ENCODE measurements around a stretch of chr15.

DNA sequence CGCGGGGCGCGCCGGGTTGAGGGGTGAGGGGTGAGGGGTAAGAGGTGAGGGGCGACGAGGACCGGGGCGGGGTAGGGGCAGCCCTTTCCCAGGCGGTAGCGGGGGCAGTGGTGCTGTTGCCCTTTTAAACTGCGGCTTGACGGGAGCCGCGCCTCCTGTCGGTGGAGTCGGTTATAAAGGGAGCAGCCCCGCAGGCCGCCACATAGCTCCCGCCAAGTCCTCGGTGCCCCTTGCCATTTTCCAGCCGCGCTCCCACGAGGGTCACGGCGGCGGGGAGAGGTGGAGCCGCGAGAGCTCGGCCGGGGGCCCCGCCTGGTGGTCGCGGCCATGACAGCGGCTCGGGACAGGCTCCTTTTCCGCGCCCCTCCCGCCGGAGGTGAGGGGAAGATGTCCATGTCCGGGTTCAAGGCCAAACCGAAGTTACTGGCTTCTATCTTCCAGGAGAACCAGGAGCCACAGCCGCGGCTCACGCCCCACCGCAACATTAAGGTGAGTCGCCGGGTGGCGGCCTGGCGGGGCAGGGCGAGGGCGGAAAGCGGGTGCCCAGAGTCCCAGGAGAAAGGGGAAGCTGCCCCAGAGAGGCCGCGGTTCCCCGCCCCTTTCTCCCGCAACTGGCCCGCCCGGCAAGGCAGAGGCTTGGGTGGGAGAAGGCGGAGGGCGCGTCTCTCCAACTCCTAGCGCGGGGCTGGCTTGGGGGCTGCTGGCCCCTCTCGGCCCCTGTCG, 20.8 kb downstream of the GOLGA8Q start:
- RRBS = no CpG with 5 or more reads among the region's 66 CpGs

DNA sequence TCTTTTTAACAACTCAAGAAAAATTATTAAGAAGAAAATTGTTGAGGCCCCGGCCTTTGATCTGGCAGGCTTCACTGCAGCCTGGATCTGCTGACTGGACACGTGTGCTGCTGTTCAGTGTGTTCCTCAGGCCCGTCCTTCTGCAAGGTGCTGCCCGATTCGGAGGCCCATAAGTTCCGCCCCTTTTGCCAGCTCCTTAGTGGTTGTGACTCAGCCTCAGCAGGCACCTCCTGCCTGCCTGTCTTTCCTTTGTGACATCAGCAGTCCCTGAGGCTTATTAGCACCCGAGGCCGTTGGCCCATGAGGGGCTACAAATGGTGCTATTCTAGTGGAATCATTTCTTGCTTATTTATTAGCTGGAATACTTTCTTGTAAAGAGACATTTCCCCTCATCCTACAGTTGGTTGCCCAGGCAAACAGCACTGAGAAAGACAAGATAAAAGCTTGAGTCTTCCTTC, 75.4 kb upstream of the FAN1 start:
- RRBS = no CpG with 5 or more reads among the region's 8 CpGs

- RRBS = no CpG with 5 or more reads among the region's 11 CpGs
These were observed 18.8 kb downstream of the FAN1 start for GRCh38 chr15:30922387-30923138.

DNA sequence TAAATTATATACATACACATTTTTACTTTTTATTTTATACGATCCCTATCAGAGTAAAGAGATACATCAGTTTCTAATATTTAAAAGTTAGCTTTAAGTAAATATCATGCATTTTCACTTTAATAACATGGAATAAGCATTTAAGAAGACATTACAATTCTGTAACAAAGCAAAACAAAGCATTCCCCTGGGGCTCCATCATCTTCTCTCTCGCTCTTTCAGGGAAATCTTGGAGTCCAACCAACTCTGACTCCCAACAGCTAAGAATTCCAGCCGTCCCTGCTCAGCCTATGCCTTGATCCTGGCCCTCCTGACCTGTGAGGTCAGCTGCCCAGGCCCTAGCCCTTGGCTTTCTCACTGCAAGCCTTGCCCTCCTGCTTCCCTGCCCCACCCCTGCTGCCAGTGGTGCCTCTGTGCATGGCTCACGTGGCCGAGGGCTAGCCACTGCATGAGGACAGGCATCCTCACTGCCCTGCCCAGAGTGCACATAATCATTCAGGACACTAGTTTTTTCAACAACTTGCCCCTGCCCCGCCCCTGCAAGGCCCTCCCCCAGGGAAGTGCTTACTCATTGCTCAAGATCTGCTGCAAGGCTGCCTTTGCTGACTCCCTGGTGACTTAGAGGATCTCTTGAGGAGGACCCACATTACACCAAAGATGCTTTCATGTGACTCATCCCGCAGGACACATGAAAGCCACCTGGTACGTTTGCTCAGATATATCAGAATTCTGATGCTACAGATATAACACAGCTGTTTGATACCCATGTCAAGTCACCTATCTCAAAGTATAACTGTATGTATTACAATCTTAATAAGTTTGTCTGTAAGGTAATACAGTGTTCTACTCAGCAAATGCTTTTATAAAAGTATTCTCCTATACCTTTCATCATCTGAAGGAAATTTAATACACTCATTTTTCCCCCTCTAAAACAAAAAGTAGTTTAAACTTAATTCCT, 37.5 kb downstream of the MTMR10 start:
- RRBS = no CpG with 5 or more reads among the region's 8 CpGs

DNA sequence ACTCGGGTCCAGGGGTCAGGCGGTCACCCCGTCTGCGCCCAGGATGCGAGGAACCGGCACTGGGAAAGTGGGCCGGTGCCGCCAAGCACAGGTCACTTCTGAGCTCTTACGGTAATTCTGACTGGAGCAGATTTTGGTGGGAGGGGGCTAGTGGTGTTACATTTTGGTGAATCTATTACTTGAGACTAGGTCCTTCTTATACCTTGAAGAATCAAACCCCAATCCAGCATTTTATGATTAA, 623 bp upstream of the MTMR10 start:
- RRBS = no CpG with 5 or more reads among the region's 9 CpGs

GRCh38 chr15:31147954-31148980, 46.7 kb upstream of the TRPM1 start:
- RRBS = no CpG with 5 or more reads among the region's 13 CpGs

DNA sequence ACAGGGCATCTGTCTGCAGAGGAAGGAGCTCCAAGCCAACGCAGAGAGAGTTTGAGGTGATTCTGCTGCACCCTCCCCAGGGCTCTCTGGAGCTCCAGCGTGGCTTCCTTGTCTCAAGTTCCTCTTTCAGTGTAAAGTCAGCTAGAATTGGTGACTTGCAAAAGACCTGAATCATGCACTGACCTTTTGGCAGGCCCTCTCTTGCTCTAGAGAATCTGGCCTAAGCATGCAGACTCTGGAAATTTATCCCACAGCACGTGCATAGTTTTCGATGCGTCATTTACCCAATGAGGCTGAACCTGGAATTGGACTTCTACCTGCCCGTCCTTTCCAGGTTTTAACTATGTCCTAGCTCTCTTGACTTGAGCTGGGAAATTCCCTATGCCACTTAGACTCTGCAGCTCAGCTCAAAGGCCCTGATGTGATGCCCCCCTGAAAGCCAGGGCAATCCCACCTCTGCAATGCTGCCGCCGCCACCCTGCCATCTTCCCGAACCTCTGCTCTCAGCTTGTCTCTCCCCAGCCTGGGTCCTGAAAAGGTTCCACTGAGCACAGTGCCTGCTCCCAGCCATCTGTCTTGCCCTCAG, 63.3 kb upstream of the KLF13 start:
- RRBS = no CpG with 5 or more reads among the region's 9 CpGs

DNA sequence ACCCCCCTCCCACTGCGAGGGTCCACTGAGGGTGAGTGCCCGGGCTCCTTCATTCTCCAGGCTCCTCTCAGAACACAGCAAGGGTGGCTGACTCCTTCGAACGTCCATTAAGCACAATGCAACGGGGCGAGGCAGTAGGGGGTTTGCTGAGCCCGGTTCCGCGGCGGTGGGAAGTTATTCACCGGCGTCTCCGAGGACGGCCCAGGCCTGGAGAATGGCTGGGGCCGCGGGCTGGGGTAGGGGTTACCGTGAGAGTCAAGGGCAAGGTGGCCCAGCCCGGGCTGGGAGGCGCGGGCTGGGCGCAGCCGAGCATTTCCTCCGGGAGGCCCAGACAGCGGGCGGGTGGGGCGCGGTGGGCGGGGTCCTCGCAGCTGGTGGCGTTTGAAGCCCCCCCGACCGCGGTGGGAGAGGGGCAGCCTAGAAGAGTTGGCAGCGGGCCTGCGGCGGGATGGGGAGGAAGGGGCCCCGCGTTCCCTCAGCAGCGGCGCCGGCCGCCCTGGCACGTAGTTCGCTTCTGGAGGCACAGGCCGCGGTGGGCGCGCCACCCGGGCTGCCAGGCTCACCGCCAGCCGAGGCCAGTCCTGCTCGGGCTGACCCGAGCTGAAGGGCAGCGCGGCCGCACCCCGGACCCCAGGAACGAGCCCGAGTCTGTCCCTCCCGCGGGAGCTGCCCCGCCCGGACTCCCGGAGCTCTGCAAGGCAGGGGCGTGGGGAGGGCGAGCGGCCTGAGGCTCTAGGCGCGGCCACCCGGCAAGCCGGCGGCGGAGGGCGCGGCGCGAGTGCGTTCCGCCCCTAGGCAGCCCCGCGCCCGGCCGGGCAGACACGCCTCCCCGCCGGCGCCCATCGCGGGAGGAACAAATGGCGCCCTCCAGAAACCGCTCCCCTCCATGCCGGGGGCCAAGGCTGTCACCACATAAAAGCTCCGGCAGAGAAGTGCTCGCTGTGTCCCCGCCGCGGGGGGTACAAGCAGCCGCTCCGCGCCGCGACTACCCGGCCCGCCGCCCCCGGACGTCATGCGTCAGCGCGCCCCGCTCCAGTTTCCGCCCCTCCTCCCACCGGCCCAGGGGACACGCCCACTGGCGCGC, 829 bp upstream of the KLF13 start:
- RRBS = 2% methylated on average over 82 of the region's 116 CpGs

DNA sequence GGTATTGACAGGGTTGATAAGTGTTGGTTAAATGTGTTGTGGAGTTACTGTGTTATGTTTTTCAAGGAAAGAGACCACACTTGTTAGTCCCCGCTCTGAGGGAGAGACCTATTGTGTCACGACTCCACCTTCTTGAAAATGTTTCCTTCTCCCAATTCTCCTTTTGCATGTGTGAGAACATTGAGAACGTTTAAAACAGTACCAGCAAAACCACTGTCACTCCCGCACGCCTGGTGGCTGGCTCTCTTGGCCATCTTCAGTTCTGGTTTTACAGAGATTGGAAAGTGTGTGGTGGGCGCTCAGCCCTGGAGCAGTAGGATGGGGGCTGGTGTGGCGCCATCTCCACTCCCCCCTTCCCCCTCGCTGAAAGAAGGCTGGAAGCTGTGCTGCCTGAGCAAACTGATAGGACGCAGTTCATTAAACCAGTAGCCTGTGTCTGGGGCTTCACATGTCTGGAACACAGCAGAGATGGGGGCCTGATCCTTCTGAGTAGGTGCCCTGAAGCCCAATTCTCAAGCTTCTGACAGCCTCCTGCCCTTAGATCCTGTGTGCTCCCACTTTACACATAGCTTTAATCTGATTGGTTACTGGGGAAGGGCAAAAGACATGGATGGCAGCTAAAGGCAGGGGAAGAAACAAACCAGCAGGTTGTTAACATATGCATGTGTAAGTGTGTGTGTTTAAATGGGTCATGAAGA, 5.7 kb downstream of the KLF13 start:
- RRBS = no CpG with 5 or more reads among the region's 9 CpGs

- RRBS = no CpG with 5 or more reads among the region's 5 CpGs
These were observed 7.2 kb downstream of the KLF13 start for GRCh38 chr15:31333801-31334276.

GRCh38 chr15:31339546-31340450, 13.2 kb downstream of the KLF13 start:
- RRBS = no CpG with 5 or more reads among the region's 15 CpGs

GRCh38 chr15:31344107-31344686, 17.6 kb downstream of the KLF13 start:
- RRBS = no CpG with 5 or more reads among the region's 6 CpGs

DNA sequence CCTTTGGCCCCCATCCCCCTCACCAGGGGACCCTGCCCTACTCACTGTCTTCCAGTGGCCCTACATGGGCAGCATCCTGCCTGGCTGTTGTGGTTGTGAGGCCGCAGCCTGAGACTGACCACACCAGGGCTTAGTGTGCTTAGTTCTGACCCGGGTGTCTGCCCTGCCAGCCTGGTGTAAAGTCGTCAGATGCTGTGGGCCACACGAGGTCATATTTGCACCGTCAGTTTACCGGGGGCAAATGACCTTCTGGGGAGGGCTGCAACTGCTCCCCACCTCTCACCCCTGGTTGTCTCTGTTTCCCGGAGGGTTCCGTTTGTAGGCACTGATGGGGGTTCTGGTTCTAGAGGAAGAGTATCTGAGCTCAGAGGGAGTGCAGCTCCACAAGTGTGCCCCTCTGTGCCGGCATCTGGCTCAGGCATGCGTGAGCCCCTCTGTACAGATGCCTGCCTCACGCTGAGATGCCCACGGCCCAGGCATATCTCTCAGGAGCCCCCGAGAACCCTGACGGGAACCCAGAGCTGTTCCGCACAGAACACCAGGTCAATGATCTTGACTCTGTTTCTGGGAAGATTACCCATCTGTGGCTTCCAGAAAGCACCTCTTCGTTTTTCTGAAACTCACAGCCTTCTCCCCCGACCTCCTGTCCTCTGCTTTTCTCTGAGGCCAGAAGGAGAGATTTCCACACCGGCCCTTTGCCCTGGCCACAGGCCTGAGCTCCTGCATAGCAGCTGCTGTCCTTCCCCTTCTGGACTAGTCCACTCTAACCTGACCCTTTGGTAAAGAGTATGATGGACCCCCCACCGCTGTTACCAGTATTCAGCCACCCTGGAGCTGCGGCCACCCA, 19.2 kb downstream of the KLF13 start:
- RRBS = 83% methylated on average over 8 of the region's 20 CpGs

DNA sequence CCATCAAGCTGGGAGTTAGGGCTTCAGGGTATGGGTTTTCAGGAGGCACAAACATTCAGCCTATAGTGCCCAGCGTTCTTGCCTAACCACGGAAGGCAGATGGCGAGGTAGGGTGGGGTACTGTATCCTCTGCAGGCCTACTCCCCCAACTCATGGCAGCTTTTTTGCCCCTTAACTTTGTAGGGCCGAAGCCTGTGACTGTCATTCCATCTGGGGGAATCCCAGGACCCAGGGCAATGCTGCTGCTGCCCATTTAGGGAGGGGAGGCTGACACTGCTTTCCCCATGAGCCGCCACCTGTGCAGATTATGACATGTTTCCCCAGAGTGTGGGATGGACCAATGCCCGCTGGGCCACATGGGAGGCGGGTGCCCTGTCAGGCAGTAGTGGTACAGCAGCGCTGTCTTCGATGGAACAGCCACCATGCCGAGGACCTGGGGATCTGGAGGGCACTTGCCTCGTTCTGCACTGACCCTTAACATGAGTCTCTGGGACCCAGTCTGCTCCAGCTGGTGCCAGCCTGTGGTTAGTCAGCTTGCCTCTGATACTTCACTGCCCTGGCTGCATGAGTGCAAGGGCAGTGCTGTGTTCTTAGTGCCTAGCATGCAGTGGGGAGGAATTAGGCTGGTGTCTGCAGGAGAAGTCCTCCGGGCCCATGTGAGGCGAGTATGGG, 22.5 kb downstream of the KLF13 start:
- RRBS = no CpG with 5 or more reads among the region's 13 CpGs

GRCh38 chr15:31351254-31351775, 24.7 kb downstream of the KLF13 start:
- RRBS = no CpG with 5 or more reads among the region's 10 CpGs

GRCh38 chr15:31371884-31372416, 45.3 kb downstream of the KLF13 start:
- RRBS = 92% methylated on average over 12 of the region's 41 CpGs

DNA sequence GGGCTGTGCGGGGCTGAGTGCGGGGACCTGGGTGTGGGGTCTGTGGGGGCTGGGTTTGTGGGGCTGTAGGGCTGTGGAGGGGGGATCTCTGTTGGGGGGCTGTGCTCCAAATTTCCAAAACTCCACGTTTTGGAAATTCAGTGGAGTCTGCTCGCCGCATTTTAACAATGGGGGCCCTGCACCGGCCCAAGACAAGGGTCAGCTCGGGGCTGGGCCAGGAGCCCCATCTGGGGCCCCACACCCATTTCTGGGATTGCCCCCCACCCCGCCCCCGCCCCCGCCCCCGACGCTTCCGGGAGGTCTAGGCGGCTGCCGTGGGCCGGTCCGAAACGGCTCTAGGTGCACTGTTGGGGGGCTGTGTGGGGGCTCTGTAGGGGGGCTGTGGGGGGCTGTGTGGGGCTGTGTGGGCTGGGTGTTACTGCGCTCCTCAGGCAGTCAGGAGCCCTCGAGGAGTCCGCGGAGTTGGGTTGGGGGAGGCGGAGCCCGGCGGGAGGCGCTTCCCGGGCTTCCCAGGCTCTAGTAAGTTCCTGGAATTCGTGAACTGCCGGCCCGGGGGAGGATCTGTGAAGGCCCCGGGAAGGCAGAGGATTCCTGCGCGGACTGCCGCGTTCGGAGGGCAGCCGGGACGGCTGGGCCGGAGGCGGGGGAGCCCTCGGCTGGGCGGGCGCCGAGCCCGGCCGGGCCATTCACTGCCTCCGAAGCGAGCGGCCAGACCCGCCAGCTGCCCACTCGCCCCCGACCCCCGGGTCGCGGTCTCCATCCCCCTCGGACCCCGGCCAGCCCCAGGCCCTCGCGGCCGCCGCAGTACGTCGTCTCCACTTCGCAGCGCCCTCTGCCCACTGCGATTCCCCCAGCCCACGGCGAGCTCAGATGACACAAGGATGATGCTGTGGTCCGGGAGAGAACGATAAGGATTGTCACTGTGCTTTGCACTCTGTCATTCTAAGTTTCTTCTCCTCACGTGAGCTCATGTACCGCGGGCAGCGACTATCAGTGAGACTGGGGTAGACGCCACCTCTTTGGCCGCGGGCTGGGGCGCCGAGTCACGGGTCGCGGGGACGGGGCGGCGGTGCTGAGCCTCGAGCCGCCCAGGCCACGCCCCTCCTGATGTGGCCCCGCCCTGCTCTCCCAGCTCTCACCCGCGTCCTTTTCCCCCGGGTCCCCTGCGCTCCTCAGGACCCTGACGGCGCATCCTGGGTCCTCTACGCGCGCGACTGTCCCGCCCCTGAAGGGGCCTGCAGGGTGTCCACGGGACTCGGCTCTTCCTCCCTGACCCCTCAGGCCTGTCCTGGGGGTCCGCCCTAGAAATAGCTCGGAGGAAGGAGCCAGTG, 65.2 kb downstream of the KLF13 start:
- RRBS = 2% methylated on average over 20 of the region's 104 CpGs

GRCh38 chr15:31435896-31436917, 109.6 kb downstream of the KLF13 start:
- RRBS = no CpG with 5 or more reads among the region's 20 CpGs

DNA sequence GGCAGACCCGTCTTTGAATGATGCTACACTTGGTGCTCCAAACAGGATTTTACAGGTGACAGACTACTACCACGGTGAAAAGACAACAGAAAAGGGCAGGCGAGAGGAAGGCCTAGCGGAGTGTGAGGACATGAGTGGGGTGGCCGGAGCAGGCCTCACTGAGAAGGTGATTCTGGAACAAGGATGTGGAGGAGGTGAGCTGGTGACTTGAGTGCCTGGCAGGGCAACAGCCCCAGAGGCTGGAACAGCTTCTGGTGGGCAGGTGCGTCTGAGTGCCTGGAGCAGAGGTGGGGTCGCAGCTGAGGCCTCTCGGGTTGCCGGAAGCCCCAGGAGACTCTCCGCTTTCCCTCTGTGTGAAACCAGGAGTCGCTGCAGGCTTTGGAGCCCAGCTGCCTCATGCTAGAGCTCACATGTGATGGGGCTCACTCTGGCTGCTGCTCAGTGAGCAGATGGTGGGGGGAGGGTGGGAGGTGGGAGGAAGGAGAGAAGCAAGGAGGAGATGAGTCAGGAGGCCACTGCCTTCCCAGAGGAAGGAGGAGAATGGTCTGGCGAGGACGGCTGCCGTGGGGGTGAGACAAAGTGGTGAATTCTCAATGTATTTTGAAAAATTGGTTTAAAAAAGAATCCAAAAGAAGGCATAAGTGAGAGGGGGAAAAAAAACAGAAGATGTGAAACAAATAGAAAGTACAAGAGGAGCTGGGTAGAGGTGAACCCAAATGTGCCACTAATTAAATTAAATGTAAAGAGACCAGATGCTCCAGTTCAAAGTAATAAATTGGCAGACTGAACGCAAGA, 130.3 kb downstream of the OTUD7A start:
- RRBS = no CpG with 5 or more reads among the region's 15 CpGs

DNA sequence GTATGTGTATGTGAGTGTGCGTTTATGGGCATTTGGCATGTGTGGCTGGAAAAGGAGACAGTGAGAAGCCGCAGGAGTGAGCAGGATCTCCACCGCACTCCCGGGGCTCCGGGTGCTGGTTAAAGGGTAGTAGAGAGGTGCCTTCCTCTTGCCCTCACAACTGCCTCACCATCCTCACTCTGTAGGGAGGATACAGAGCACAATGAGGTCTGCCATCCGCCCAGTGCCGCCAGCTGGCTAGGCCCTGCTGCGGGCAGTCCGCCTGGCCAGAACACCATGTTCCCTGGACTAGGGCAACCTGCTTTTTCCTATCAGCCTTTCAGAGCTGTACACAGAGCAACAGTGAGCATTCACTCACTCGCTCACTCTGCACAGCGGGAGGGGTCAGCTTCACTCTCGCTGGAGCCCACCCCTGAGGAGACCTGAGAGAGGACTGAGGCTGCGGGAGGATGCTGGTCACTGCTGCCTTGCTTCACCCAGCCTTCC, 58.9 kb downstream of the OTUD7A start:
- RRBS = no CpG with 5 or more reads among the region's 13 CpGs

Measured in AG09309 (cell line).